LHCN-M2 (cell line): ENCODE data around the gene ATXN7.

DNA sequence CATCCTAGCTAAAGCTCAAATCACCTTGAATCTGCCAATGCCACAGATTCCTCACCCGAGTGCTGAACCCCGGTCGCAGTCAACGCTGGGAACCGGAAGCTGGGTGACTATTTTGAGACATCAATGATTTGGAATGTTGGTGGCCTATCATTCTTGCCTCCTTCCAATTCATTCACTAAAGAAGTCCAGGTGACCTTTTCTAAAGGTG is 74.8 kb upstream of the SYNPR start:
- RAMPAGE, long total RNA: no peak

DNA sequence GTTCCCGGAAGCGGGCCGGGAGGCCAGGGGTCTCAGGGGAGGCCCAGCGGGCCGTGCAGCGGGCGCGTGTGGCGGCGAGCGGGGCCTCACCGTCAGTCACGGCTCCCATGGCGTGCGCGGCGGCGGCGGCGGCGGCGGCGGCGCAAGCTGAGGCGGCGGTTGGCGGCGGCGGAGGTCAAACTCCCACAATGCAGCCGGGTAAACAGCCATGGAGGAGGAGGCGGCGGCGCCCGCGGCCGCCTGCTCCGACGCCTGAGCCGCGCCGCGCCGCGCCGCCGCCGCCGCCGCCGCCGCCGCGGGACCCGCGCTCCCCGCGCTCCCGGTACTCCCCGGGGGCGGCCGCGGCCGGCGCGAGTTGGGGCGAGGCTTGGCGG is at the start of gene ATXN7:
TSS of gene ATXN7 (plus strand) at position 186 of the 374 bp plus-strand sequence.
- RAMPAGE, long total RNA: start-site peak on the minus strand centred at position 128 of the sequence, 33 bp wide, 426 reads

DNA sequence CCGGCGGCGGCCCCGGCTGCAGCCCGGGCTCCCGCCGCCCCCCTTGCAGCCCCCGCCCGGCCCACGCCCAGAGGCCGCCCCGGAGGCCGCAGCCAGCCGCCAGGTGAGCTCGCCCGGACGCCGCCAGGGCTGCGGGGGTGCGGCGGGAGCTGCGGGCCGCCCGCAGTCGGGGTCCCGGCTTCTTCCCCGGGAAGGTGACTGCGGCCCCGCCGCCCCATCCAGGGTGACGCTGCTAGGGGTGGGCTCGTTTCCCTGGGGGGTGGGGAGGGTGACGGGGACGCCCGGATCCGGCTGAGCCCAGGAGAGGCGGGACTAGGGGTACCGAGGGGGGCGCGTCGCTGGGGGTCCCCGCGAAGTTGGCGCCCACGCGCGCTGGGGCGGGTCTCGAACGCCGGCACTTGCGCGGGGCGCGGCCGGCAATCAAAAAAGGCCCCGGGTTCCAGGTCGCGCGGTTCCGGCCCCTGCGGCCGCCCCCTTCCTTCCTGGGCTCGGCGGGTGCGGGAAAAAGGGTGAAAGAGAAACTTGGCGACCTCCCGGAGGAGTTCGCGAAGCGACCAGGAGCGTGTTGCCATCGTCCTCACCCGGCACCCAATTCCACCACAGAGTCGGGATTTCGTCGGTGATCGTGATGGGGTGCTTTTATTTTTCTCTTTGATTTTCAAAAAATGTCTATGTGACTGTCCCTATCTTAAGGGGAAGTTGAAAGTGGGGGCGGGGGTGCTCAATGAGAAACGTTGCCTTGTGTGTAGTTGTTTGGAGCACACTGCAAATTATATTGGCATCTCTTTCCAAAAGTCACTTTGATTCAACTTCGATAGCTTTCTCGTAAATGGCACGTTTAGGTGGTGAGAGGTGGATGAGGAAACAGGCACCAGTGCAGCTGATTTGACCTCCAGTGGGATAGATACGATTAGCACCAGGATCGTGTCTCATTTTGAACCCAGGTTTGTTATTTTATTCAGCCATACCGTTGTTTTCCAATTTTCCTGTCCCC is 686 bp downstream of the ATXN7 start:
- RAMPAGE, long total RNA: no peak

- RAMPAGE, long total RNA: no peak
Measured at GRCh38 chr3:63968658-63968912, 54.7 kb downstream of the PSMD6 start.

DNA sequence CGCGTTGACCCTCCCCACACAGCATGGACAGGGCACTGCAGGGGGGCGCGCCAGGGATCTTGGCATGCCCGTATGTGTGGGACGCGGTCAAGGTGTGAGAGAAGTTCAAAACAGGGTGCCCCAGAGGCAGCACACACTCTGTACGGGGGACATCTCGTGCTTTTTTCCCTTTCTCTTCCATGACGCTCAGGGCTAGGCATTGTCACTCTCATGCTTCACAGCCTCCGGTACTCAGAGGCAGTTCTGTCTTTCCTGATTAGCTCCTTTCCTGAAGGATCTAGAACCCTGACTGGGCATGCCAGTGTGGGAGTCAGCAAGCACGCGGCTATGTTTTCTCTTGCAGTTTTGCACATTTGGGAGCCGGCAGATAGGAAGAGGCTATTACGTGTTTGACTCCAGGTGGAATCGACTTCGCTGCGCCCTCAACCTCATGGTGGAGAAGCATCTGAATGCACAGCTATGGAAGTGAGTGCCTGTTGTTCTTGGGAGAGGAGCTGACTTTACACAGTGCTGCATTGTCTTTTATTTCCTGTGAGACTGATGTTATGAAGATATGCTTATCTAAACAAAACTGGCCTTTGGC is 32.8 kb downstream of the PSMD6 start:
- RAMPAGE, long total RNA: no peak

DNA sequence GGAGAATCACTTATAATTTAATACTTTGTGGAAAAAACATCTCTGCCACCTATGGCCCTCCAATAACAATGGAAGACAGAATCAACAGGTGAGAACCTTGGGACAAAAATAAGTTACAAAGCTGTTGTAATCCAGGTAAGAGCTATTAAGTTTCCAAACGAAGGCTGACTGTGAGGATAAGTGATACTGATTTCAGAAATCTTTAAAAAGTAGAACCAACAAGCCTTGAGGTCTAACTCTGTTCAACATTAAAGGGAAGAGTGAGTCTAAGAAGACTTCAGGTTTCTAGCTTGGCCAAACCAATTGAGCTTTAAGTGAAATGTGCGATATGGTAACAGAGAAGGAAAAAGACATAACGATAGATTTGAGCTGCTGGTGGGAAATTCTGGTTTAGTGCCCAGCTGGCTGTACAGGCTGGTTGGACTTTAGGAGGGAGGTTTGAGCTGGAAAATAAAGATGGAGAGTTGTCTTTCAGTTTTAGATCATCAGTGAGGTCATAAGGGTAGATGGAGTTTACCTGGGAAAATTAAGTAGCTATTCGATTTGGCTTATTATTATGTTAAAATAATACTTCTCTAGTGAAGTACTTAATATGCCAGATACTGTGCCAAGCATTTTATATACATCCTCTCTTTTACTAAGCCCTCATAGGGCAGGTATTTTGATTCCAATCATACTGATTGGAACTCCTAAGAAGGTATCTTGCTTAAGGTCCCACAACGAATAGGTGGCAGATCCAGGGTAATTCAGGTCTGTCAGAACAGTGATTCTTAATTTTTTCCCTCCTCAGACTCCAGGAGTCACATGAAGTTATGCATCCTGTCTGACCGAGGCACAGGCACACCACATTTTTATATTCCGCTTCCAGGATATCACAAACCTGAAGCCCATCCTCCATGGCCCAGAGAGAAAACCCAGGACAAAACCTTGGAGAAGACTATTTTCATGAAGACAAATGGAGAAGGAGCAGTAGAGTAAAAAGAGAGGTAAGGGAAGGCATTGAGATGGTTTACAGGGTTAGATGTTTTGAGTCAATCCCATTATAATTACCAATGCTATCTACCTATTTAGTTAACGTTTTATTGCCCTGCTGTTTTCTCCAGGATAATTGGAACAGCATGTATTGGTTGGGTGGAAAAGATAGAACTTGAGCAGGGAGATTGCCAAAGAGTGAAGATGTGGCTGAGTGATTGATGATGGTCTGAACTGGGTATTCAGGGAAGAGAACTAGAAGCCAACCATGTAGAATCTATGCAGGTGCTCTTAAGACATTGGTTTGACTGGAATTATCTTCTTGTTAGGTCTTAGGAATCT is 17.8 kb downstream of the PSMD6 start:
- RAMPAGE, long total RNA: no peak

GRCh38 chr3:64092692-64093033 is 69.4 kb upstream of the PSMD6 start:
- RAMPAGE, long total RNA: no peak

- RAMPAGE, long total RNA: no peak
Measured at GRCh38 chr3:64326918-64328030, 102.0 kb upstream of the PRICKLE2 start.

DNA sequence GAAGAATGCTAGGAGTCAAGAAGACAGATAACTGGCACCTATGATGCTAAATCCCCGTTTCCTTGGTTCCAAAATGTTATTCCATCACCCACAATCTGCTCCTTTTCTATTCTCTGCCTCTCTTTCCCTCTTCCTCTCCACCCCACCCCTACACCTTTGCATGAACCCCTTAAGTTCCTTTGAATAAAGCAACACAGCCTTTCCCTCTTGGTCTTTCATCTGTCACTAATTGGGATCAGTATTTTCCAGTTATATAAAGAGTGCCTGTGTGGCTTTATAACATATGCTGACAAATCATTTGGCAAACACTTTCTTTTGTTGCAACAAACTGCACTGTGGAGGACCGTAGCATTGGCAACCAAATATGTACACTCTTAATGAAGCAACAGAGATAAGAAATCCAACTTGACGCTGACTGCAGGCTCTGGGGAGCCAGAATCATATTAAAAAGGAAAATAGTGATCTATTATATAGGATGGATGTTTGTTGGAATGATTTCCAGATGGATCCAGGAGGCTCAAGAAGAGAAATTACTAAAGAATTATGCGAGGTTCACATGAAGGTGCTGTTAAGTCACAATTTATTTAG is 120.1 kb upstream of the PRICKLE2 start:
- RAMPAGE, long total RNA: no peak

GRCh38 chr3:64353109-64353770 is 128.0 kb upstream of the PRICKLE2 start:
- RAMPAGE, long total RNA: no peak

GRCh38 chr3:64561199-64562040 is 126.4 kb downstream of the ADAMTS9 start:
- RAMPAGE, long total RNA: no peak

- RAMPAGE, long total RNA: no peak
Measured at GRCh38 chr3:64728340-64728900, 40.6 kb upstream of the ADAMTS9 start.

DNA sequence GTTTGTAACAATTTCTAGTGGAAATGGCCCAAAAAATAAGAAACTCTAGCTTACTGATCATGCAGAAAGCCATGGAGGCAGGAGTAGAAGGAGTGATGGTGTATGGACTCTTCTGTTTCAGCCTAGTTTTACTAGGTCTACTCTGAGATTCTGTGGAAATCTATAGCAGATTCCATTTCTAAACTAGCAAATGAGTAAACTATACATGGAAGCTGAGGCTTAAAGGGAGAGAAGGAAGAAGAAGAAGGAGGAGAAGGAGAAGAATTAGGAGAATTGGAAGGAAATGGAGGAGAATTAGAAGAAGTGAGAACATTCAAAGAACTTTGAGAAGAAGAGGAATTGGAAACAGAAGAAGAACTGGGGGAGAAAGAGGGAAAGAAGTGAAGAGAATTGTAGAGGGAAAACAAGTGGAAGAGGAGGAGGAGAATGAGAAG is 195.6 kb upstream of the ADAMTS9 start:
- RAMPAGE, long total RNA: no peak

GRCh38 chr3:64890061-64890408 is 202.2 kb upstream of the ADAMTS9 start:
- RAMPAGE, long total RNA: no peak

- RAMPAGE, long total RNA: no peak
Measured at GRCh38 chr3:64956882-64957446, 269.2 kb upstream of the ADAMTS9 start.

GRCh38 chr3:65170458-65171177 is 482.8 kb upstream of the ADAMTS9 start:
- RAMPAGE, long total RNA: no peak

DNA sequence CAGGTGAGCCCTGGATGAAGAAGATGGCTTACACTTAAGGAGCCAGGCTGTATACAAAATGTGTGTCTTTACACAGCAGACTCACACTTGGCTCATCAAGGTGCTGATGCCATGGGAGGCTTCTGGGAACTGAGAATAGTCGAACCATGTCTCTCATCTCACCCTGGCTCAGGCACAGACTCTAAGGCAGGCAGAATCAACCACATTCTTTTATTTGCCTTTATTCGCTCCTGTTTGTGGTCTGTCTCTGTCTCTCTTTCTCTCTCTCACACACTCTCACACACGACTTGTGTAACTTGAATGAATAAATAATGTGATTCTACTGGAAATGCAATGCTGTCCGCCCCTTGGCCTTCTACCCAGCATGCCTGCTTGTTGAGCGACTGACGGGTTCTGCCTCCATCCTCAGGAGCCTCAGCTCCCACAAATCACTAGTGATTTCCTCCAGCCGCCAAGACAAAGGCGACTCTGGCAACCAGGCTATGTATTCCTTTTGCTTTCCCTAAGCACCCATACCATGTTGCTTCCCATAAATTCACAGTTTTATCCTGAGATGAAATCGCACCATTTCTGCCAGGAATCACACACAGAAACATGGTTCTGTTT is 460.9 kb downstream of the MAGI1 start:
- RAMPAGE, long total RNA: no peak

DNA sequence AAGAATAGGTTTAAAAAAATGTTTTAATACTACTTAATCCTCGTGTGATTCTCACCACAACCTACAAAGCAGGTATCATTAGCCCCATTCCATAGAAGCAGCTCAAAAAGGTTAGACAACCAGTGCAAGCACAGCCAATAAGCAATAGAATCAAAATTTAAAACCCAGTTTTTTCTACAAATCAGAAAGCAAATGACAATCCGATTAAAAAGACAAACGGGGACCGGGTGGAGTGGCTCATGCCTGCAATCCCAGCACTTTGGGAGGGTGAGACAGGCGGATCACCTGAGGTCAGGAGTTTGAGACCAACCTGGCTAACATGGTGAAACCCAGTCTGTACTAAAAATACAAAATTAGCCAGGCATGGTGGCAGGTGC is 430.8 kb downstream of the MAGI1 start:
- RAMPAGE, long total RNA: no peak

- RAMPAGE, long total RNA: no peak
Measured at GRCh38 chr3:65862347-65863107, 176.2 kb downstream of the MAGI1 start.

DNA sequence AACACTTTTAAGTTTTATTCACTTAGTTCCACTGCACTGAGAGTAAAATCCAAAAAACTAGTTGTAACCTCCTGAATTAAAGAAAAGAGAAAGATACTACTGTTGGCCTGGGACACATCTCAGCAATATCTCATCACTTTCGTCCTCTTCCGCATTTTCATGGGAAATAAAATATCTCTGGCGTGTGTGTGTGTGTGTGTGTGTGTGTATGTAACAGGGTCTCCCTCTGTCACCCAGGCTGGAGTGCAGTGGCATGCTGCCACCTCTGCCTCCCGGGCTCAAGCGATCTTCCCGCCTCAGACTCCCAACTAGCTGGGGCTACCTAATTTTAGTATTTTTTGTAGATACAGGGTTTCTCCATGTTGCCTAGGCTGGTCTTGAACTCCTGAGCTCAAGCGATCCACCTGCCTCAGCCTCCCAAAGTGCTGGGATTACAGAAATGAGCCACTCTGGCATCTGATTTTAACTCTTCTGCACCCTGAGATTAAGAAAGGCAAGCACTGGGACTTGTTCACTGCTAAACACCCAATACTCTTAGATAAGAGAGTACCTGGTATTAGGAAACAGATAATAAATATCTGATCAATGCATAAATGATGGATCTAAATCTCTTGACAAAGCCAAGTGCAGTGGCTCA is 157.9 kb downstream of the MAGI1 start:
- RAMPAGE, long total RNA: no peak